Foreskin fibroblast (primary cell): ENCODE measurements around a stretch of chr14.

DNA sequence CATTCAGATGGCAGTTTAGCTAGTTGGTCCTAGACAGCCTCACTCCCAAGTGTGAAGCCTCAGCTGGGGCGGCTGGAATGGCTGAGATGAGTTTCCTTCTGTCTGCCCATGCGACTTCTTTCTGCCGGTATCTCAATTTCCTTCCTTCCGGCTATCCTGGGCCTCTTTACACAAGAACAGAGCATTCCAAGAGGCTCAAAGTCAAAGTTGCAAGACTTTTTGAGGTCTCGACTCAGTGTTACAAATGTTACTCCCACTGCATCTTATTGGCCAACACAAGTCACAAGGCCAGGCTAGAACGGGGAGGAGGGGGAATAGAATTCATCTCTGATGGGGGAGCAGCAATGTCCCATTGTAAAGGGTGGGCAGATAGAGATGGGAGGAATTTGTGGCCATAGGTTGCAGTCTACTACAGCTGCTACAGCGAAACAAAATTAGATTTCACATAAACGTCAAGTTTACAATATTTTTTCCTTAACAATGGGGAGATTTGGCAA lies 9.6 kb upstream of the NYNRIN start:
- RRBS = no CpG with 5 or more reads among the region's 8 CpGs

DNA sequence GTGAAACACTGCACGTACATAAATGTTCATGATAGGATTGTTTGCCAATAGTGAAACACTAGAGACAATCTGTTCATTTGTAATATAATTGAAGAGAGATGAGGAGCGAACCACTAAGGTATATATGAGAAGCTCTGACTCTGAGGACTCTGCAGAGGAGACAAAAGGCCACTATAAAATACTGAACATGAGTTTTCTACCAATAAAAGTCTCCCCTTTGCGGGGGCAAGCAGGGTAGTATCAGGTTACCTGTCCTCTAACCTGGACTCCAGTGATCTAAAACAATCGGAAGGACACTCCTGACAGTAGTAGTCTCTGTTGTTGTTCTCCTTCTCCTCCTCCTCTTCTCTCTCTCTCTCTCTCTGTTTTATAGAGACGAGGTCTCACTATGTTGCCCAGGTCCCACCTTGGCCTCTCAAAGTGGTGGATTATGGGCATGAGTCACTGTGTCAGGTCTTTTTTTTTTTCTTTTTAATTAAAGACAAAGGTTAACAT lies 6.1 kb upstream of the NYNRIN start:
- RRBS = no CpG with 5 or more reads among the region's 5 CpGs

DNA sequence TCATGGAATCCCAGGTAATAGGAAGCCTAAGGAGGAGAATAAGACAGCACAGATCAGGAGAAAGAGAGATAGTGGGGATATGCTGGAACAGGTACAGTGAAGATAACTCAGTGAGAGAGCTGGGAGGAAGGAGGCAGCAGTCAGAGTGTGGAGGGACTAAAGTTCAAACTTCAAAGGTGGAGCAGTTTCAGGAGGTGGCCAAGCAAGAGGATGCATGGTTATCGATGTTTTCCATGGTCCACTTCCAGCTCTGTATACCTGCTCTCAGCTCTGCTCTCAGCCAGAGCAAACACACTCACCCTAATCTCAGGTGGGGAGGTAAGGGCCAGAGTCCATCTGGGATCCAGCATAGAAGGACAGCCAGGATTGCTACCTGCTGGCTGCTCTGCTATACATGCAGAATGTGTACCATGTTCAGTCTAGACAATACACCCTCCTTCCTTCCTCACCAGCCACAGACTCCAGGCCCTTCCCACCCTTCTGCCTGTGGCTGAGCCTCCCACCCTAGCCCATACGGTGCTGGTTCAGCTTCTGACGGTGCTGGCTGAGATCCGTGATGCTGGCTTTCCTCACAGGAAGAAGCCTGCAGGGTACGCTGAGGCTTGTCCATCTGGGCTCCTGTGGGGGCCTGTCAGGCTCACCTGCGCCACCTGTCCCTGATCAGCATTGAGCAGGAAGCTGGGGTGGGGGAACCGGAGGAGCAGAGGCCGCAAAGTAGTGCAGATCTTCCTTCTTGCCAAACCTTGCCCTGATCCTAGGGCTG lies 2.5 kb downstream of the CBLN3 start:
- RRBS = no CpG with 5 or more reads among the region's 8 CpGs

DNA sequence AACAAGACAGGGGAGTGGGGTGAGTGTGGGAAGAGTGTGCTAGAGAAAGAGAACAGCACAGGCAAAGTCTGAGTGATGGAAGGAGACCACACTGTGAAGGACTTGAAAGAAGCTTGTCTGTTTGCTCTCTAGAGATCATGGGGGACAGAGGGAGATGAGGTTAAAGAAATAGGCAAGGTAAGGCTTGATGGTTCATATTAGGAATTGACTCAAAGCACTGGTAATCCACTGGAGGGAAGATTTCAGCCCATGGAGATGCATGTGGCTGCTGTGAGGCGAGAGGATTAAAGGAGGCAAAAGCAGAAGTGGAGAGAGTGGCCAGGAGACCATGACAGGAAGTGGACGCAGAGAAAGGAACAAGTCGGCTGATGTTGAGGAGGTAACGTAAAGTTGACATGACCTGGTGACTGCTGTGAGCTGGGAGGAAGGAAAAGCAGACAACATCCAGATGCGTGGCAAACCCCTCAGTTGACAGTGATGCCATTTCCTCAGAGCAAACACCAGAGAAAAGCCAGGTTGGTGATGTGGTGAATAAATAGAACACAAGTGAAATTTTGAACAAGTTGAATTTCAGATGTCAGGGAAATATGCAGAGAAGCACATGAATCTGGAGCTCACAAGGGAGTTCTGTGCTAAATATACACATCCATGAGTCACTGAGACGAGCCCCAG lies 61.2 kb upstream of the GZMB start:
- RRBS = no CpG with 5 or more reads among the region's 6 CpGs

DNA sequence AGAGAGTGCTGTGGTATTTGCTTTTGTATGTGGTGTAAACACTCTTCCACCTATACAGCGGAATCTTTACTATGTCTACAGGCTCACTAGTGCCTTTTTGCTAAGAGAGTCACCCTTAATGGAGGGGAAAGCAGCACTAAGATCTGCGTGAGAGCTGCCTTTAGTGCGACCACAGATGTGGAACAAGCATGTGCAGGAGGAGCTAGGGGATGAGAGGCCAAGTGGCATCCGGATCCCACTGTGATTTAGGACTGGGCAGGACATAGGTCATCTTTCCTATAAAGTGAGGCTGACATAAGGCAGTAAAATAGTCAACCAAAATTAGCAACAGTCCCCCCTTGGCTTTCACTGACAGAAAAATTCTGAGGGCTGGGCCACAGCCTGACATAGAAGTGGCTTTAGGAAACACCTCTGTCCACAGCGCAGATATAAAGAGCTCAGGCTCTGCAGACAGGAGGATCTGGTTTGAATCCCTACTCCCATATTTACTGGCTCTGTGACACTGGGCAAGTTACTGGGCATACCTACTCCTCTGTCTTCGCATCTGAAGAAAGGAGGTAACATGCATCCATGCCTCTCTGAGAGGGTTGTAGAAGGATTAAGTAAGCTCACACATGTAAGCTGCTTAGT lies 95.4 kb downstream of the STXBP6 start:
- RRBS = no CpG with 5 or more reads among the region's 6 CpGs

GRCh38 chr14:25182662-25183199 lies 132.8 kb upstream of the STXBP6 start:
- RRBS = no CpG with 5 or more reads among the region's 1 CpG

DNA sequence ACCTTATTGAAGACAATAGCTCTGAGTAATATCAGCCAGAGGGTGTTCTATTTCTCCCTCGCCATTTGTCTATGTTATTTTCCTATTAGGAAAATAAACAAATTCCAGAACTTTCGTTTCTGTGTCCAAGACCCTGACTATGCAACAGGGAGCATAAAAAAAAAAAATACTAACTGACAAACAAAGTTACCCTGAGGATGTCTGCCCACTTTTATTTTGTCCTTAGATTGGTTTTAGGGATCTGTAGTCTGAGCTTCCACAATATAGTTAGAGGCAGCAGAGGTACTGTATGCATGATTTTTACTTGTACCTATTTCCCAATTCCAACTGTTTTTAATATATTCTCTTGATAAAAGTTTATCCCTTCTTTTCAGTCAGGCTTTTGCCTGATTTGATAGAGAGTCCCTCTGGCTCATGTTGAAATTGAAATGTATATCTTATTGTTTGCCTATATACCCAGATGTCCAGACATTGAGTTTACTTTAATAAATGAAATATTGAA lies 419.4 kb downstream of the NOVA1 start:
- RRBS = no CpG with 5 or more reads among the region's 2 CpGs

DNA sequence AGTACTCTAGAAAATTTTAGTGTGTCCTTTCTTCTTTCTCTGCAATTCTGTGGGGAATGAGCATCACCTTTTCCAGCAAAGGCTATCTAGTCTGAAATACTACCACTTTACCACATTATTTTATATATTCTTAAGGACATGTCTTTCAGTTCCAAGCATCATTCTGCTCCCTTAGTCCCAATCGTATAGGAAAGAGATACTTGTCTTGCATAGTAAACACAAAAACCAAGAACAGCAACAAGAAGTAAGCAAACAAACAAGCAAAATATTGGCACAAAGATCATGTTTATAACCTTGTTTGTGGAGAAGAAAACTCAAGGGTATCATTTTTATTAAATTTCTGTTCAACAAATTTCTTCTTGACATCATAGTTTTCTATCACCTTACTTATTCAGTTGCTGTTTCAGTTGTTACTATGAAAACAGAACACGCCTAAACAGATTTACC lies 260.5 kb downstream of the NOVA1 start:
- RRBS = no CpG with 5 or more reads among the region's 2 CpGs

DNA sequence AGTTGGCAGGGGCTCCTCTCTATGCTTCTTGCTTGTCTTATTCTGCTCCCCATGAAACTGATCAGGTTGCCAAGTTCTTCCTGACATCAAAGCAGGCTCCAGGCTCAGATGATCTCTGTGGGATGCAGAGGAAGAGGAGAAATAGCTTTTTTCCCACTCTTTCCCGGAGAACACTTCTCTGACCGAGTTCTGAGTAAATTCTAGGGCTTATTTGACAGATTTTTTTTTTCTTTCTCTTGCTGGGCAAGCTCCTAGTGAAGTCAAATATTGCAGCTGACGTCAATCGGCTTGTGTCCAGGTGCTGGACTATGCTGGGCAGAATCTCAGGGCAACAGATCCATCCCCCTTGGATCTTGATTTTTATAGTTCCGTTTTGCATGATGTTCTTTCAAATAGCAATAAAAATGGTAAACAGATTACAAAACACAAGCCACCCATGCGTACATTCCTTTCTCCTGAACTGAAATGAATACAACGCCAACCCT lies 182.2 kb downstream of the NOVA1 start:
- RRBS = no CpG with 5 or more reads among the region's 7 CpGs

DNA sequence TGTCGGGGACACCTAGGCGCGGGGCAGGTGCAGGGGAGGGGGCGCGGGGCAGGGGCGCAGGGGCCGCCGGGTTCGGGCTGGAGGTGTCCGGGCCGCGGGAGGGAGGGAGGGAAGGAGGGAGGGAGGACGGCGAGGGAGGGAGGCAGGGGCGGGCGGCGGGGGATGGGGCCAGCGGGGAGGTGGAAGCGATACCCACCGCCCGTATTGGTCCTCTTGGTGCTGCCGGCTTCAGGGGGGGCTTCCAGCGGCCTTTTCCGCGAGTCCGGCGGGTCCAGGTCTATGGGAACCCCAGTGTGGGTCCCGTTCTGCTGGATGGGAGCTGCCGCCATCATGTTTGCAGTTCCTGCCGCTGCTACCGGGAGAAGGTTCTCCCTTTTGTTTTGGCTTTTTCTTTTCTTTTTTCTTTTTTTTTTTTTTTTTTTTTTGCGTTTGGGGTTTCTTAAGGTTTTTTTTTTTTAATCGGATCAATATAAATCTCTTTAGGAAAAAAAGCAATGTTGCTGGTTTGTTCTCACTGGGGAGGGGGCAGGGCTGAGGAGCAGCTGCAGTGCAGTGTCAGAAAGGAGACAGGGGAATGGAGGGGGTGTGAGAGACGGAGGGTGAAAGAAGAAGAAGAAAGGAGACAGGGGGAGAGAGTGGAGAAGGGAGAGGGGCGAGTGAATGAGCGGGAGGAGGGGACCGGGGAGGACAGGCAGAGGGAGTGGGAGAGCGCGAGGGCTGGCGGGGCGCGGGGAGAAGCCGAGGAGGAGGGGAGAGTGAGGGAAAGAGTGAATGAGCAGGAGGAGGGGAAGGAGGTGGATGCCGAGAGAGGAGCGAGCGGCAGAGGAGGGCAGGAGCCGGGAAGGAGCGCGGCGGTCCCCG lies 498 bp downstream of the NOVA1 start:
- RRBS = 5% methylated on average over 15 of the region's 51 CpGs

GRCh38 chr14:27528929-27529415 lies 931.1 kb upstream of the NOVA1 start:
- RRBS = no CpG with 5 or more reads among the region's 2 CpGs

DNA sequence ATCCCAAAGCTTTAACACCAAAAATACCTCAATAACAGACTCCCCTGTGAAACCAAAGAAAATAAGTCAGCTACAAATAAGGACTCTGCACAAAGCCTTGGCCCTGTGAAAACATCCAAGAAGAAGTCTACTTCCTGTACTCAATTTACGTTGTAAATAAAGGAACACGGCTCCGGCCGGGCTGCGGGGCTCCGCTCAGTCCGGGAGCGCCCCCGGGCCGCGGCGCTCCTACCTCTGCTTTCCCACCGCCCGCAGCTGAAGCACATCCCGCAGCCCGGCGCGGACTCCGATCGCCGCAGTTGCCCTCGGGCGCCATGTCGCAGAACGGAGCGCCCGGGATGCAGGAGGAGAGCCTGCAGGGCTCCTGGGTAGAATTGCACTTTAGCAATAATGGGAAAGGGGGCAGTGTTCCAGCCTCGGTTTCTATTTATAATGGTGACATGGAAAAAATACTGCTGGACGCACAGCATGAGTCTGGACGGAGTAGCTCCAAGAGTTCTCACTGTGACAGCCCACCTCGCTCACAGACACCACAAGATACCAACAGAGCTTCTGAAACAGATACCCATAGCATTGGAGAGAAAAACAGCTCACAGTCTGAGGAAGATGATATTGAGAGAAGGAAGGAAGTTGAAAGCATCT lies 502.2 kb upstream of the FOXG1 start:
- RRBS = 48% methylated on average over 5 of the region's 31 CpGs

- RRBS = no CpG with 5 or more reads among the region's 2 CpGs
Observed at GRCh38 chr14:28281087-28281708, 485.4 kb upstream of the FOXG1 start.

DNA sequence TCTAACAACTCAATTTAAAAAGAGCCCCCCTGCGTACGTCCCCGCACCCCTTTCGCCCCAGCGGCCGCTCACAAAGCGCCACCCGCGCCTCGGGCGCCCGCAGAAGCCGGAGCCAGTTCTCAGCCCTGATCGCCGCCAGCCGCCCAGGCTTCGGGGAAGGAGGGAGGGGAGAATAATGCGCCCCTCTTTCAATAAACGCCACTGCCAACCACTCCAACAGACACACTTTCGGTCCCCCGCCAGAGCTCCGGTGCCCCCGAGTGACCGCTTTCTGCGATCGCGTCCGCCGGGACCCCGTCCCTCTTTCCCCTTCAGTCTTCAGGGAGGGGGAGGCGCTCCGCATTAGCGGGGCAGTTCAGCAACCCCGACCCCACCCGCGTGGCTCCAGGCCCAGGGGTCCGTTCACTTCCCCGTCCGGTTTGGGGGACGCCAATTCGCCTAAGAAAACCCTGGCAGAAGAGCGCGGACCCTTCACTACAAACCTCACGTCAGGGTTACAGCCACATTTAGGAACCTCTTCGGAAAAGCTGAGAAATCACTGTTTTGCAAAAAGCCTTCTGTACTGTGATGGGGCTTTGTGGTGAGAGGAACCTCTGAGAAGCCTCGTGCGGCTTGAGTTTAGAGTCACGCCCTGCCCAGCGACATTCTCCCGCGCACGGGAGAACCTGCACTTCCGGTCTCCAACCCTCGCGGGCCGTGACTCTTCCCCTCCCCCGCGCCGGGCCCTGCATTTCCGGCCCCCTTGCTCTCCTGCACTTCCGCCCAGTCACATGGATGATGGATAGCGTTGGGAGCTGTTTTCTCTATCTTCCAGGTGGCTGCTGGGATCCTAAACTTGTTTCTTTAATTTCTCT lies 18.8 kb downstream of the FOXG1 start:
- RRBS = 8% methylated on average over 8 of the region's 62 CpGs

DNA sequence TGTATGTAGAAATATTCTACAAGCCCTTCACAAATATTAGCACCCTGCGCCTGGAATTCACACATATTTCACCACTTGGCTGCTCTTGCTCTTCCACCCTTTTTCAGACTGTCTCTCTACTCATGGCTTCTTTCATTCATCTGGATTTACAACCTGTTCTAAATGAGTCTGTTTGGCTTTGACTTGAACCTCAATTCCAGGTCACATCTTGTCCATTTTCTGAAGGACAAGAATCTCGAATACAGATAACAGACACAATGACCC lies 177.0 kb upstream of the PRKD1 start:
- RRBS = no CpG with 5 or more reads among the region's 2 CpGs

DNA sequence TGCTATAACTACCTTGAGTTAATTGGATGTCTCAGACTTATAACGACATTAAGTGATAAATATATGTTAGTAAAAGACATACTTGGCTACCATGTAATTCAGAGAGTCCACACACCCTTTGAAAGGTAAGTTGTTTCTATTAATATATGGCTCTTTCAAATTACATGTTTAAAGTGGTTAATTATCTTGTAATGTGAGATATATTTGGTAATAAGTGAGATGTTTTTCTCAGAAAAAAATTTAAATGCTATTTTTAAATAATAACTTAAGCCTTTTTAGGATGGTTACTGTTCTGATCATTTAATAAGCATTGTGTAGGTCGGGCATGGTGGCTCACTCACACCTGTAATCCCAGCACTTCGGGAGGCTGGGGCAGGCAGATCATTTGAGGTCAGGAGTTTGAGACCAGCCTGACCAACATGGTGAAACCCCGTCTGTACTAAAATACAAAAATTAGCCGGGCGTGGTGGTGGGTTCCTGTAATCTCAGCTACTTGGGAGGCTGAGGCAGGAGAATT lies 9.8 kb upstream of the SCFD1 start:
- RRBS = no CpG with 5 or more reads among the region's 6 CpGs

DNA sequence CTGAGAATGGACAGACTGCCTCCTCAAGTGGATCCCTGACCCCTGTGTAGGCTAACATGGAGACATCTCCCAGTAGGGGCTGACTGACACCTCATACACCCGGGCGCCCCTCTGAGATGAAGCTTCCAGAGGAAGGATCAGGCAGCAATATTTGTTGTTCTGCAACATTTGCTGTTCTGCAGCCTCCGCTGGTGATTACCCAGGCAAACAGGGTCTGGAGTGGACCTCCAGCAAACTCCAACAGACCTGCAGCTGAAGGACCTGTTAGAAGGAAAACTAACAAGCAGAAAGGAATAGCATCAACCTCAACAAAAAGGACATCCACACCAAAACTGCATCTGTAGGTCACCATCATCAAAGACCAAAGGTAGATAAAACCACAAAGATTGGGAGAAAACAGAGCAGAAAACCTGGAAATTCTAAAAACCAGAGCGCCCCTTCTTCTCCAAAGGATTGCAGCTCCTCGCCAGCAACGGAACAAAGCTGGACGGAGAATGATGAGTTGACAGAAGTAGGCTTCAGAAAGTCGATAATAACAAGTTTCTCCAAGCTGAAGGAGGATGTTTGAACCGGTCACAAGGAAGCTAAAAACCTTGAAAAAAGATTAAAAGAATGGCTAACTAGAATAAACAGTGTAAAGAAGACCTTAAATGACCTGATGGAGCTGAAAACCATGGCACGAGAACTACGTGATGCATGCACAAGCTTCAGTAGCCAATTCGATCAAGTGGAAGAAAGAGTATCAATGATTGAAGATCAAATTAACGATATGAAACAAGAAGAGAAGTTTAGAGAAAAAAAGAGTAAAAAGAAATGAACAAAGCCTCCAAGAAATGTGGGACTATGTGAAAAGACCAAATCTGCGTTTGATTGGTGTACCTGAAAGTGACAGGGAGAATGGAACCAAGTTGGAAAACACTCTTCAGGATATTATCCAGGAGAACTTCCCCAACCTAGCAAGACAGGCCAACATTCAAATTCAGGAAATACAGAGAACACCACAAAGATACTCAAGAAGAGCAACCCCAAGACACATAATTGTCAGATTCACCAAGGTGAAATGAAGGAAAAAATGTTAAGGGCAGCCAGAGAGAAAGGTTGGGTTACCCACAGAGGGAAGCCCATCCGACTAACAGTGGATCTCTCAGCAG lies 42.3 kb downstream of the SCFD1 start:
- RRBS = no CpG with 5 or more reads among the region's 15 CpGs

DNA sequence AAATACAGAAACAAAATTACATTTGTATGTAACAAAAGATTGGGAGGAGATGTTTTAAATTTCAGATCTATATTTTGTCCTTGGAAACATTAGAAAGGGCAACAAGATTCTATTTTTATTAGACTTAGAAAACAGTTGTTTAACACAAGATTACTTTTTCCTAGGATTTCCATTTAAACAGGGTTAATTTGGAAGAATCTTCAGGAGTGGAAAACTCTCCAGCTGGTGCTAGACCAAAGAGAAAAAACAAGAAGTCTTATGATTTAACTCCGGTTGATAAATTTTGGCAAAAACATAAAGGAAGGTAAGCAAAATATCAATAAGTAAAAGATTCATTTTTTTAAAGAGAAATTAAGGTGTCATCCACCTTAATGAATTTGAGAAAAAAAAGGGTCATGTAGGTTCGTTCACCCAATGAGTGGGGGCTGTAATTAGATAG lies 48.0 kb downstream of the SCFD1 start:
- RRBS = no CpG with 5 or more reads among the region's 2 CpGs

DNA sequence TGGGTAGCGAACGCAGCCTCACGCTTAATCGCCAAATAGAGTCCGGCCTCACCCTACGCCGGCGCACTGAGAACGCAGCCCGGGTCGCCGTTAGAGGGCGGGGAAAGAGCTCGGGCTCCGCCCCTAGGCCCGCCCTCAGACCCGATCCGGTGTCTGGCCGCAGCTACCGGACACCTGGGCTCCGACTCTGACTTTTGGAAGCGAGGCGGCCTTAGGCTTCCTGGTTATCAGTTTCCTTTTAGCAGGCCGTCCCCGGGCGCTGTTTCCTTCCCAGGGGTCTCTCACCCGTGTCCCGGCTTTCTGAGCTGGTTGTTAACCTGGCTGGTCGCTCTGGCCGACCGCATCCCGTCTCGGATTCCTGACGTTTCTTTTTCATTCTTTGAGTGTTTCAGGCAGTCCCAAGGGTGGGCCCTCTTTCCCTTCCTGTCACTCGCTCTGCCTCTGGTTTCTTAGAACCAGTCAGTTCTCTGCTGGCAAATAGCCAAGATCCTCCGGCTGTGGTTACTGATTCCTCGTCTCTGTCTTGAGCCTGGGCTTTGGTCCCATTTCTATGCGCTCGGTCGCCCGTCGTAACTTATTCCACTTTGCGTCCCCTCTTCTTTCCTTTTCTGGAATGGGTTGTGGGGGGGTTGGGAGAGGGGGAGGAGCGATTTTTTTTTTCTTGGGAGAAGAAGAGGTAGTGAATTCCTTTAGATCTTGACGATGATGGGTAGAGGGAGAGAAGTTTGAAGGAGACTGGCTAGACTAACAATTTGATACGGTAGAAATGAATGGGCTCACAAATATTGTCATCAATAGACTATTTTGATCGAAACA lies 516 bp upstream of the STRN3 start:
- RRBS = 1% methylated on average over 14 of the region's 47 CpGs